Glomerular endothelial cell (primary cell): ENCODE measurements around a stretch of chr12.

DNA sequence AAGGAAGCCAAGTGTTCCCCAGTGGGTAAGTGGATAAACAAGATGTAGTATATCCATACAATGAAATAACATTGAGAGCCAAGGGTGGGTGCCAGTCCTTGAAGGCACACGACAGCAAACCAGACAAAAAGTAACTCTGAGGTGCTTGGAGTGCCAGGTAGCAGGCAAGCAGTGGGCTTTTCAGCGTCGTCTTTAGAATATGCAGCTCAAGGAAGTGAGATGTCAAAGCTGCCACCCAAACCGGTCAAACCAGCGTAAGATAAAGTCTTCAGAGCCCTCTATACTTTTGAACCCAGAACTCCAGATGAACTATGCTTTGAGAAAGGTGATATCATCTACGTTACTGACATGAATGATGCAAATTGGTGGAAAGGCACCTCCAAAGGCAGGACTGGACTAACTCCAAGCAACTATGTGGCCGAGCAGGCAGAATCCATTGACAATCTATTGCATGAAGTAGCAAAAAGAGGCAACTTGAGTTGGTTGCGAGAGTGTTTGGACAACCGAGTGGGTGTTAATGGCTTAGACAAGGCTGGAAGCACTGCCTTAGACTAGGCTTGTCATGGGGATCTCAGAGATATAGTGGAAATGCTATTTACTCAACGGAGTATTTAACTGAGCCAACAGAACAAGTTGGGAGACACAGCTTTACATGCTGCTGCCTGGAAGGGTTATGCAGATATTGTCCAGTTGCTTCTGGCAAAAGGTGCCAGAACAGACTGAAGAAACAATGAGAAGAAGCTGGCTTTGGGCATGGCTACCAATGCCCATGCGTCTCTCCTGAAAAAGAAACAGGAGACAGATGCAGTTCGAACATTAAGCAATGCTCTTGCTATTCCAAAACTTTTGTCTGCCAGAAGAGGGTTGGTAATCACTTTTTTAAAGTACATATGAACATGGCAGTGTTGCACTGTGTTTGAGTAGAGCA lies 95.7 kb downstream of the TBX3 start:
- RAMPAGE, long total RNA = no peak

DNA sequence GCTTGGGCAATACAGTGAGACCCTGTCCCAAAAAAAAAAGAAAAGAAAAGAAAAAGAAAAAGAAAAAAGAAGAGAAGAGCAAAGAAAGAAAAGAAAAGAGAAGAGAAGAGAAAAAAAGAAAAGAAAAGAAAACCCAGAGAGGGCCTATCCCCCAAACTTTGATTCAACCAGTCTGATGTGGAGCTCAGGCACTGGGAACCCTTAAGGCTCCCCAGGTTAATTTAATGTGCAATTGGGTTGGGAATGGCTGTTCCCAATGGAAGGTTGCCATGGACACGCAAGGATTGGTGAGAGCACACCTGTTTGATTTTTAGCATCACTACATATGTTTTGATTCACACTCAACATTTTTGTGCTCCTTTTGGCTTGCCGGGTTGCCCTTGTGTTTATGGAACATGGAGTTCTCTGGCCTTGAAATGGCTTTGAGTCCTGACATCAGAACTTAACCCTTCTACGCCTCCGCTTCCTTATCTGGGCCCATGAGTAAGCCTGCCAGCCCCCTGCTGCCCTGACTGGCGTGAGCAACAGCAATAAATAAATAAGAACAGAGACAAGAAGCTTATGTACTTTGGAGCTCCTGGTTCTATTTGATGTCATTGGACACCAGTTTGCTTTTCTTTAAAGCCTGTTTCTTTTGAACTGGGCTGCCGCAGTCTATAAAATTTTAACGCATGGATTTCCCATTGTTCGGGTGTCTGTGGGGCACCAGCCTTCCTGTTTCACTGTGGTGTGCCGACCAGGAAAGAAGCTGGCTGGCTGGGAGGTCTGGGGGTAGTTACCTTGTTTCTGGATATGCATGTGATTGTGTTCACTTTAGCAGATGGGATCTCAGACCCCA lies 28.0 kb downstream of the TBX3 start:
- RAMPAGE, long total RNA = no peak

DNA sequence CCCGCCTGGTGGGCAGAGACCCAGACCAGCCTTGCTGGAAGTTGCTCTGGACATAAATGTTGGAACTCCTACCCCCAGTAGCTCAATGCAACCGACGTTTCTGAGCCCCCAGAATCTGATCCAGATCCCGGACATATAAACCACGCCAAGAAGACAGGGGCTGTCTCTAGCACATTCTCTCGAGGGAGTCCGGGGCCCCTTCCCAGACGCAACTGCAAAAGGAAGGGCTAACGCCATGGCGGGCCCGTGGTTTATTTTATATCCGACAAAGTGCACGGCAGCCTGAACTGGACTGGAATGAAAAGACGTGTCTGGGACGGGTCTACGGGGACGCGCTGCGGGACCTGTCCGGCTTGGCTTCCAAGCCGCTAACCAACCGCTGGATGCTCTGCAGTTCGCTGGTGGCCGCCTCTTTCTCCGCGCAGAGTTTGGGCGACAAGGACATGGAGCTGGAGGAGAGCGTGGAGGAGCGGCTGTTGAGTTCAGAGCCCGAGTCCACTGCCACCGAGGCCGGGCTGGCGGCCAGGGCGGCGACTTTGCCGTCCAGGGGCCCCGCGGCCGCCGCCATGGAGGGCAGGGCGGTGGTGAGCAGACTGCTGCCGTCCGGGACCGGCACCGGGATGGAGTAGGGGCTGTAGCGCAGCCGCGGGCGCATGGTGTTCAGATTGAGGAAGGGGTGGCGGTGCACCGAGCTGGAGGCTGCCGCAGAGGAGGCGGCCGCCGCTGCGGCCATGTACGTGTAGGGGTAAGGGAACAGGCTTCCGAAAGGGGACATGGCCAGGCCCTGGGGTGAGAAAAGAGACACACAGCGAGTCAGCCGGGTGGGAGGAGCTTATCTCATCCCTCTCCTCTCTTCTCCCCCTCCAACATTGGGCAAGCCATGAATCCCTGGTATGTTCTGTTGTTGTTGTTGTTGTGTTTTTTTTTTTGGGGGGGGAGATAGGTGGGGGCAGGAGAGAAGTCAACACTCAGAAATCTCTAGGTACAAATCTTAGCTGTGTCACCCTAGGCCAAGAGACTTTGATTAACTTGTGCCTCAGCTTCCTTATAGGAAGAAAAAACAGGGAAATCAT lies 12.1 kb downstream of the TBX3 start:
- RAMPAGE, long total RNA = no peak

- RAMPAGE, long total RNA = no peak
Measured at GRCh38 chr12:114682669-114683285, 1.2 kb downstream of the TBX3 start.

- RAMPAGE, long total RNA = no peak
Measured at GRCh38 chr12:114684230-114685146, 513 bp upstream of the TBX3 start.

DNA sequence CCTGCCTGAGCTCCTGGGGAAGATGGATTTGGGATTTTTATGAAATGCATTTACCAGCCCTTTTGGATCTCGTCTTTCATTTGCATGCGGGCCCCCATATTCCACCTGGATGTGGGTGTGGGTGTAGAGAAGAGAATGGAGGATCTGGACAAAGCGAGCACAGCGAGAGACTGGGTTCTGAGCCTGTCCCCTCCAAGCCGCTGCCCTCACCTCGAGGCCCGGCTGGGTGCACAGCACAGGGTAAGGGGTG lies 1.1 kb upstream of the TBX3 start:
- RAMPAGE, long total RNA = no peak

GRCh38 chr12:114702973-114703666 lies 19.1 kb upstream of the TBX3 start:
- RAMPAGE, long total RNA = no peak

GRCh38 chr12:114812848-114813137 lies 128.8 kb upstream of the TBX3 start:
- RAMPAGE, long total RNA = no peak

- RAMPAGE, long total RNA = no peak
Measured at GRCh38 chr12:114826297-114826731, 142.3 kb upstream of the TBX3 start.

DNA sequence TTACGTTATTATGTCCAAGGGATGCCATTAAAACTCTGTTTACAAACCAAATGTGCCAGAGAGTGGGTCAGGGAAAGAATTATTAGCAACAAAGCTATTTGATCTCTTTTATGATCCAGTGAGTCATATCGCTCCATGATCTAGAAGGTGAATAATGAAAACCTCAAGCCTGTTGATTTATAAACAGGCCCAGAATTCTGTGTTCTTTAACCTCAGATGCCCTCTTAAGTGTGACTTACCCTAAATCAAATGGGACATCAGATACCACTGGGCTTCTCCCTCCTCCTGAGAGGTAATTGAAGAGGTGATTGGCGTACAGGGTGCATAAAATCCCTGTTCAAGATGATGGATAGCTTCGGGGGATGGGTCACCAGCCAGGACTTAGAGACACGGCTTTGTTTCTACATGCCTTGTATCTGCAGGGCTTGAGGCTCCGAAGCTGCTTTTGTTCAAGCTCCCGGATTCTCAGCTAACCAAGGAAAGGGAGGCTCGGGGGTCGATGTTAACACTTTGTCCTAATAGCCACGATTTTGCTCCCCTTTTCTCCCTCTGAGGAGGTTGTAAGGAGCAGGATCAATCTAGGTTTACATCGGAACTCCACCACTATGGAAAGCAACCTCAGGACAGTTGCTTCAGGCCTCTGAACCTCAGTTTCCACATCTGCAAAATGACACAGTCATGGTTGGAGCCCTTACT lies 230.5 kb upstream of the TBX3 start:
- RAMPAGE, long total RNA = no peak

- RAMPAGE, long total RNA = no peak
Measured at GRCh38 chr12:115089066-115089970, 405.3 kb upstream of the TBX3 start.

GRCh38 chr12:115095078-115095592 lies 411.2 kb upstream of the TBX3 start:
- RAMPAGE, long total RNA = no peak

GRCh38 chr12:115135772-115136376 lies 451.9 kb upstream of the TBX3 start:
- RAMPAGE, long total RNA = no peak

GRCh38 chr12:115213263-115213924 lies 529.4 kb upstream of the TBX3 start:
- RAMPAGE, long total RNA = no peak

GRCh38 chr12:115351509-115351966 lies 667.6 kb upstream of the TBX3 start:
- RAMPAGE, long total RNA = no peak

- RAMPAGE, long total RNA = no peak
Measured at GRCh38 chr12:115394698-115395343, 710.8 kb upstream of the TBX3 start.

DNA sequence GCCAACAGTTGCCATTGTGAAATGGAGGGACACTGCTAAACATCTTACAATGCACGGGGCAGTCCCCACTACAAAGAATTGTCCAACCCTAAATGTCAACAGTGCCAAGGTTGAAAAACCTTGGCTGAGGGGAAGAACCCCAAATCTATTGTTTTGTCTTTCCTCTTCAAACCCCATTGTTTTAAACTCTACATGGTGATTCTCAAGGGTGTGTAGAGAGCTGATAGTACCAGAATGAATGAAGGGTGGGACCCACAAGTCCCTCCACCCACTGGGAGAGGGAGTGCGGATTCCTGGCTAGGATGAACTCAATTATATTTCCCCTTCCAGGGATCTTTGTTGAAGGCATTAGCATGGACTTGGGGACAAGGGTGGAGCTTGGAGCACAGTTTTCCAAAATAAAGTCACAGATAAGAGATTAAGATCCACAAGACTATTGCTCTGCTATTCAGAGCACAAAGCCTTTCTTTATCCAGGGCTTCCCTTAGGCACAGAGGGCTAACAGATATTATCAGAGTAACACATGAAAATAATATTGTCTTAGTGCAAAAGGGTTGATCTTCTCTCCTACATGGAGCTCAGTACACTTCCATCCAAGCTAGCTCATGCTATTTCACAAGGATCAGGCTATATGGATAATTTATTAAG lies 755.1 kb upstream of the TBX3 start:
- RAMPAGE, long total RNA = no peak

DNA sequence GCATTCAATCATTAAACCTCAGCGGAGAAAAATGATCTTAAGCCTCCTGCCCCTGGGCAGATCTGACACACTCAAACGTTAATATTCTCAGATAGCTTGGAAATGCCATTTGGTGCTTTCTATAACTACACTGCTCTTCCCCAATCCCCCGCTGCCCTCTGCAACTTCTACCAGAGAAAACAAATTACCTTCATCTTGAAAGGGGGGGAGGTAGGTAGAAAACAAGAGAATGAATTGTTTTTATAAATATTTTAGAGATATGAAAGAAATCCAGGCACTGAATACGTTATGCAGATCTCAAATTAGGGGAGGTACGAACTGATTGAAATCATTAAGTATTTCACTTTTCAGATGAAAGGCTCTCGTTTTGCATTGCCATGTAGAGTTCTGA lies 521.1 kb downstream of the MED13L start:
- RAMPAGE, long total RNA = no peak

GRCh38 chr12:115982893-115983765 lies 294.4 kb downstream of the MED13L start:
- RAMPAGE, long total RNA = no peak

DNA sequence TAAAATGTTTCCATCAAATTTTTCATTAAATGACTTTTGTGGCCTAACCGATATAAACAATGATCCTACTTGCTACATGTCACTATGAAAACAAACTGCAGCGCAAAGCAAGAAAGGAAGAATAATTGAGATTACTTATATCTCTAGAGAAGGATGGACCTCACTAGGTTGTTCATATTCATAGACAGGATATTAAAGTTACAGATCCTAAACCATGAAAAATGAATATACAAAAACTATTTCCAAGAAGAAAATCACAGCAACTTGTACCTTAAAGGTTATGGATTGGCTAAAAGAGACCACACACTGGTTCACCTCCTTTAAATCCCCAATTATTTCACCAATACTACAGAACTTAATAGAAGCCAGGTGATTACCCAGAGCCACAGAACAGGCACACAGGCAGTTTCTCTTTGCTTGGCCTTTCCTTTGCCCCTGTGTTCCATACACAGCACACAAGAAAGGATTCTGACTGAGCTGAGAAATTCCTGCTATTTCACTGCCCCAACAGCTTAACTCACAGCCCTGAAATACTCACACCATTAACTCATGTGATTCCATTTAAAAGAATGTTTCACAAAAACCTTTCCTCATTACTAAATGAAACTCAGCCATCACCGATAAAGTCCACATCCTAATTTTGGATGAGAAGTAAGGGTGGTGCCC lies 133.7 kb downstream of the MED13L start:
- RAMPAGE, long total RNA = no peak